Skeletal muscle cell (primary cell): ENCODE measurements around the gene ATP6V1FNB.

DNA sequence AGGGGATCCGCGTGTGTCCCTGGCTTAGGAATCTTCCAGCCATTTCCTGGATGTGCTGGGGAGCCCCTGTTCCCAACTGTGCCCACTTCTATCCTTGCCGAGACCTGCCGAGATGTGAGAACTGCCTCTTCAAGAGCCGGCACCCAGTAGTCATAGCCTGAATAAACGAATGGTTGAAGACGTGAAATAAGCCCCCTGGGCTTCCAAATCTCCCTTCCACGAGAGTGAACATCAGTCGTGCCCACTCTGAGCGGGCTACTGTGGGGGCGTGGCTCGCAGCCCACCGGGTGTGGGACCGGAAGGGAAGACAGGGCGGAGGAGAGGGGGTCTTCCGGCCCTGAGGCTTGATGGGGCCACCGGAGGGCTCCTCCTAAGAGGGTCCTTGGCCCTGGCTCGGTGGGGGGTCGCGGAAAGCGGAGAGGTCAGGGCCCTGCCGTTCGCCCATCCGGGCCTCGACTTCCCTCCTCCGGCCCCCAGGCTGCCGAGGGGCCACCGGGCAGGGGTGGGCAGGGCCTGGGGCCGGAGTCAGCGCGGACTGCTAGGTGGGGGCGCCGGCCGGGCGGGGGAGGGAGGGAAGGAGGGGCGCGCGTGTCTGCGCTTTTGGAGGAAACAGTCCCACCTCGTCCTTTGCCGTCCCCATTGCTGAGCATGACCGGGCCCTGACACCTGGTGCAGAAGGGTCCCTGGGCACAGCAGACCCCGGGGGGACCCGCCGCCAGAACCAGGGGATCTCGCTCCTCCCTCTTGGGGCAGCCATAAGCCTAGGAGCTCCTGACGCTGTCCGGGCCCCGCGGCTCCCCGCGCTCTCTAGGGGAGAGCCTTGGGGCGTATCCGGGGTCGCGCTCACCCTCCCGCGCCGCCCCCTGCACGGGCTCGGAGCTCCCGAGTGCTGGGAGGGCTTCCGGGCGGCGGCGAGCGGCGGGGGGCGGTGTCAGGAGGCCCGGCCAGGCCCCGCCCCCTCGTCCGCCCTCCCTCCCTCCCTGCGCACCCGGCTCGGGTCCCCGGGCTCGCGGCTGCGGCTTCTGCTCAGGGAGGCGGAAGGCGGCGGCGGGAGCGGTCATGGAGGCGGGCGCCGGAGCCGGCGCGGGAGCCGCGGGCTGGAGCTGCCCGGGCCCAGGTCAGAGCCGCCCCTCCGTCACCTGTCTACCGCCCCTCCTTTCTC, 952 bp upstream of the CCDC136 start:
- RRBS = 1% methylated on average over 52 of the region's 97 CpGs

DNA sequence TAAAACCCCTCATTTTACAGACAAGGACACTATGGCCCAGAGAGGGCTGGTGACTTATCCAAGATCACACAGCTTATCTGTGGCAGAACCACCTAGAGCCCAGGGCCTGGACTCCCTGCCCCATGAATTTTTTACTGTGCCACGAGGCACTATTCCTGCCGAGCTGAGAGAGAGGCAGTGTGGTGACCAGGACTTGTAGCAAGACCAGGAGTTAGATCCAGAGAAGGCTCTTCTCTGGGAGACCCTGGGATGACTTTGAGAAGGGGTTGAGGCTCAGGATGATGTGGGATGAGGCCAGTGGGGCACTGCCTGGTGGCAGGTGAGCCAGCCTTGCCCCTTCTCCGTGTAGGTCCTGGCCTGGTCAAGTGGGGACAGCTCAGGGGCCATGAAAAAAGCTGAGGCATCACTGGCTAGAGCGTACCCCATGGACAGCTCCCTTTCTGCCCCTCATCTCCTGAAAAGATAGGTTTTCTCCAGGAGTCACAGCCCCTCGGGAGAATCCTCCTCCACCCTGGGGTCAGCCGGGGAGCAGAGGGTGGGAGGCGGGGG, 5.7 kb downstream of the FLNC start:
- RRBS = no CpG with 5 or more reads among the region's 7 CpGs

- RRBS = 84% methylated on average over 6 of the region's 18 CpGs
Observed at GRCh38 chr7:128843716-128844330, 13.6 kb downstream of the FLNC start.

DNA sequence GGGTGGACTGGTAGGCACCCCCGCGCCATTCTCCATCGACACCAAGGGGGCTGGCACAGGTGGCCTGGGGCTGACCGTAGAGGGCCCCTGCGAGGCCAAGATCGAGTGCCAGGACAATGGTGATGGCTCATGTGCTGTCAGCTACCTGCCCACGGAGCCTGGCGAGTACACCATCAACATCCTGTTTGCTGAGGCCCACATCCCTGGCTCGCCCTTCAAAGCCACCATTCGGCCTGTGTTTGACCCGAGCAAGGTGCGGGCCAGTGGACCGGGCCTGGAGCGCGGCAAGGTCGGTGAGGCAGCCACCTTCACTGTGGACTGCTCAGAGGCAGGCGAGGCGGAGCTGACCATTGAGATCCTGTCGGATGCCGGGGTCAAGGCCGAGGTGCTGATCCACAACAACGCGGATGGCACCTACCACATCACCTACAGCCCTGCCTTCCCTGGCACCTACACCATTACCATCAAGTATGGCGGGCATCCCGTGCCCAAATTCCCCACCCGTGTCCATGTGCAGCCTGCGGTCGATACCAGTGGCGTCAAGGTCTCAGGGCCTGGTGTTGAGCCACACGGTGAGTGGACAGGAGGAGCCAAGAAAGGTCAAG, 14.6 kb downstream of the FLNC start:
- RRBS = no CpG with 5 or more reads among the region's 30 CpGs

GRCh38 chr7:128866317-128866560, at the start of gene ATP6V1FNB:
Gene ATP6V1FNB (plus strand): TSS chr7:128866330.
- RRBS = no CpG with 5 or more reads among the region's 10 CpGs

- RRBS = 56% methylated on average over 3 of the region's 24 CpGs
Observed at GRCh38 chr7:128883578-128884652, 17.8 kb downstream of the ATP6V1FNB start.

- RRBS = no CpG with 5 or more reads among the region's 5 CpGs
Observed at GRCh38 chr7:128892649-128893000, 17.9 kb downstream of the KCP start.

- RRBS = 2% methylated on average over 8 of the region's 23 CpGs
Observed at GRCh38 chr7:128938385-128938815, 673 bp downstream of the IRF5 start.

- RRBS = no CpG with 5 or more reads among the region's 7 CpGs
Observed at GRCh38 chr7:129388648-129389612, 45.3 kb upstream of the STRIP2 start.

DNA sequence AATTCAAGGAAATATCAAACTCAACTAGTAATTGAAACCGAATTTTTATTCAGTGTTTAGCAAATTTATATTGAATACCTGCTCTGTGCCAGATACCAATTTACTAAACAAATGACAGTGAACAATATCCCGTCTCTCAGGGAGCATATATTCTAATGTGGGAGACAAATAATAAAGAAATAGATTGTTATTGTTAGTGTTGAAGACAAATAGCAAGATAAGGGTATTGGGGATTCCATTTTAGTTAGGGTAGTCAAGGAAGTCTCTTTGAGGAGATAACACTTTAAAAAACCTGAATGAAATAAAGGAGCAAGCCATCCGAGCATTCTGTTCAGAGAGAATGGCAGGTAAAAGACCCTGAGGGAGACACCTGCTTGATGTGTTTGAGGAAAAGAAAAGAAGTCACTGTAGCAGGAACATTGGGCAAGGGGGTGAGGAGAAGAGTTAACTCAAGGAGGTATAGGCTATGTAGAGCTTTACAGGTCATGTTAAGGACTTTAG, 16.5 kb upstream of the STRIP2 start:
- RRBS = no CpG with 5 or more reads among the region's 3 CpGs

DNA sequence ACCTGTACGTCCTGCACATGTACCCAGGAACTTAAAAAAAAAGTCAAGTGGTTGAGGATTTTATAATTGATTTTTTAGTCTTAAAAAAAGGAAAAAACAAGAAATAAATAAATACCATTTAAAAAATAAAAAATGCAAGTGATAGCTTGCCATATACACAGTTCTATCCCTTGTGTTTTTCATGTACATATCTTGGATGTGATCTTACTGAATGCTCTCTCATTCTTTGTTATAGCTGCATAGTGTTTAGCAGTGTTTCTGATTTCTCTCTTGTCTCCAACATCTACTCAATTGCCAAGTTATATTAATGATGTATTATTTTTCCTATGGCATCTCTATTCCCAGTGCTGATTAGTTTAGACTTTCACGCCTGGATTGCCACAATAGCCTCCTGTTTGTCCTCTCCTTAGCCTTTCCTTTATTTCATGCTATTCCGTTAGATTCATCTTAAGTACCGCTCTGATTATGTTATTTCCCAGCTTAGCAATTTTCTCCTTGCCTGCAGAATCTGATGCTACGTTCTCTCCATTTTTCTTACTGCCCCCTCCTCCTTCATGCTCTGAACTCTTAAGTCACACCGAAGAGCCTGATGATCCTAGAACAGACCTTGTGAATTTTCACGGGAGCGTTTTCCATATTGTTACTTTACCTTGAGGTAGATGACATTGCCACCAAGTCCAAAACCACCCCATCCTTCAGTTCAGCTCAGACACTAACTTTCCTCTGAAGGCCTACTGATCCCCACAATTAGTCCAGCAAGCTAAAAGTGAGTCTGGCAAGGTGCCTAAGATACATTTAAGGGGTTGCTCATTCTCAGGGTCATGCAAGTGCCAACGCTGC, 6.8 kb upstream of the NRF1 start:
- RRBS = no CpG with 5 or more reads among the region's 9 CpGs

DNA sequence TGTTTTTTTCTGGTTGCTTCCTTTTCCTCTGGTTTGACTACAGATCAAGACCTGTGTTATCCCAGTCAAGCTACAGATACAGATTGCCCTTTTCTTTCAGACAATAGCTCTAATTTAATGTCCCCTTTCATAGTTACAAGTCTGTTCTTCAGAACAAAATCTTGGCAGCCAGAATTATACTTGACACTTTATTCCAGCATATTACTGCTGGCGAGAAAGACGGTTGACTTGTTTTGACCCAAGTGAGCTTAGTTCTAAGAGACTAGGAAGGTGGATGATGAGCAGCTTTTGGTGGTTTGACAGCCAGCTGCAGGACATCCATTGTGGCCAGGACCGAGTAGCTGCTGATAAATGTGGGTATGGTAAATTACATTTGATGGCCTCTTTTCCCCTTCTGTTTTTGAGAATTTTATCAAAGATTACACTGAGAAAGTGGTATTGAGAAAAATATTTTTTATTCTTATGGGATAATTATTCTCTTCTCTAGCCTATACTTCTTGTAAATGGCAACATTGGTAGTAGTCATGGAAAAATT, 26.7 kb downstream of the NRF1 start:
- RRBS = no CpG with 5 or more reads among the region's 3 CpGs

- RRBS = 64% methylated on average over 2 of the region's 11 CpGs
Observed at GRCh38 chr7:129775493-129776044, 164.0 kb downstream of the NRF1 start.

GRCh38 chr7:129781278-129782375, 170.1 kb downstream of the NRF1 start:
- RRBS = 2% methylated on average over 32 of the region's 81 CpGs

DNA sequence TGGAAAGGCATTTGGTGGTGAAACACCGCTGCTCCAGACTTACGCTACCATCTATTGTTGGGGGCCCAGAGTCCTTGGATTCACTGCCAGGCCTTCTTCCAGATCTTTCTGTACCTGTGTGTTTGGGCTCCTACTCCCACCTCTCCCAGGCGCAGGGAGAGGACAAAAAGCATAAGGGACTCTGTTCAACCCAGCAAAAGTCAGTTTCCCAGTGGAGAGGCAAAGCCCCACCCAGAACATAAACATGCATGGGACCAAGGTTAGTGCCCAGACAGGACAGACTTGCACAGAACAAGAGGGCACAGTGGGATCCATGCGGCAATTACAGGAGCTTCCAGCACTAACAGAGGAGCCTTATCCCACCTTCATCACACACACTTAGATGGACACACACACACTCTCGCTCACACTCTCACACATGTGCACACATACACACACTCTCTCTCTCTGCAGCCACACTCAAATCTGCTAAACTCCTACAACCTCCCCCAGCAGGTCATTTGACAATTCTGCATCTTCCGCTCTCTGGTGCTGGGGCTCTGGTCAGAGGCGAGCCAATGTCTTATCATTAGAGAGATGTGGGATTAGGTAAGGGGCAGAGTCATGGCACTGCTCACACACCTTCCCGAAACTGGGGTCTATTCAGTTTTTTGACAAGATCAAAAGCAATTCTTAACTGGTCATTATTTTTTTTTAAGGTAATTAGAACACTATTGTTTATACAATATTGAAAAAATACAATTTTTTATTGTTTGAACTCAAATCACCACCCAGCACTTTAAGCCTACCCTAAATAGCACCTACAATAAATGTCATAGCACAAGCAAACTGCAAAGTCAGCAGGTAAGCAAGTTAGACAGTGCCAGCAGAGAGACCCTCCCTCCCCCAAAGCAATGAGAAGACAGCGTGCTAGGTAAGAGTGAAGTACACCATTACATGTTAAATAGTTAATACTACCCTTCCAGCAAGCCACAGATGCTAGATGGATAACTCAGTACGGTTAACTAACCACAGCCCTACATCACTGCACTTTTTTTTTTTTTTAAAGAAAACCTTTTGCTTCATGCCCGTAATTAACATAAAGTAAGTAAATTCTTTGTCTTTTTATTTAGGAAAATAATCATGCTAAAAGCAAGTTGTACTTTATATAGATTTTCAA, 120.3 kb downstream of the UBE2H start:
- RRBS = no CpG with 5 or more reads among the region's 11 CpGs

DNA sequence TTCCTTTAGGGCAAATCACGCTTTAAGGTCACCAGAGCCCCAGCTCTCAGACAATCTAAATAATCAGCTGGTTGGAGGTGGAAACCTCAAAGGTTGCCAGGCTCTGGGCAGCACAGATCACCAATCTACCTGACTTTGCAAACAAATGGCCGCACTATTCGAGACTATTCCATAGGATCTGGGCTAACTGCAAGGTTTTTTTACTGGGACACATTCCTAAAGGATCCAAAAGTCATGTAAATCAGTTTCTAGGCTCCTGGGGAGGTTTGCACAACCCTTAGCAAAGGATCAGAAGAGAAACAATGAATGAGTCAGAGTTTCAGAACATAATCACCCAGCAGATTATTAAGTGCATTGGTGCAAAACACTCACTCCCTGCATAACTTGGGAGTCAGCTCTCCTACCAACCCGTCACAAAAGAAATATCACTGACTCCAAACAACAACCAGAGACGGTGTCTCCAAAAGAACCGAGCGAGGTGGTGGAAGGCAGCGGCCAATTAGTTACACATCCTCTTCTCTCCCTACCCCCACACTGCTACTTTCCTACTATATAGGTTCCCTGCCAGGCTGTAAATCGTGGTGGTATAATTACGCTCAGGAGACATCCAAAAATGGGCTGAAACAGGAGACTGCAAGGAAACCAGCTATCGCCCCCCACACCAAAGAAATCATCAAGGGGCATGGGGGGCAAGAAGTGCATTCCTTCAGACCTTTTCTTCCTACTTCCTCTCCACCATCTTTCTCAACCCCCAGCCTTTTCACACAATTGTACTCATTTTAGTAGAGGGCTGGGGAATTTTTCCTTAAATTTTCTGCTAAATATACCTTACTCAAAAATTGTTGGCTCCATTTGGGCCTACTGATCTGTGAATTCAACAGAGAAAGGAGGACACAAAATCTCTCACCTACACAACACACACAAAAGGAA, 3.3 kb downstream of the UBE2H start:
- RRBS = no CpG with 5 or more reads among the region's 11 CpGs

DNA sequence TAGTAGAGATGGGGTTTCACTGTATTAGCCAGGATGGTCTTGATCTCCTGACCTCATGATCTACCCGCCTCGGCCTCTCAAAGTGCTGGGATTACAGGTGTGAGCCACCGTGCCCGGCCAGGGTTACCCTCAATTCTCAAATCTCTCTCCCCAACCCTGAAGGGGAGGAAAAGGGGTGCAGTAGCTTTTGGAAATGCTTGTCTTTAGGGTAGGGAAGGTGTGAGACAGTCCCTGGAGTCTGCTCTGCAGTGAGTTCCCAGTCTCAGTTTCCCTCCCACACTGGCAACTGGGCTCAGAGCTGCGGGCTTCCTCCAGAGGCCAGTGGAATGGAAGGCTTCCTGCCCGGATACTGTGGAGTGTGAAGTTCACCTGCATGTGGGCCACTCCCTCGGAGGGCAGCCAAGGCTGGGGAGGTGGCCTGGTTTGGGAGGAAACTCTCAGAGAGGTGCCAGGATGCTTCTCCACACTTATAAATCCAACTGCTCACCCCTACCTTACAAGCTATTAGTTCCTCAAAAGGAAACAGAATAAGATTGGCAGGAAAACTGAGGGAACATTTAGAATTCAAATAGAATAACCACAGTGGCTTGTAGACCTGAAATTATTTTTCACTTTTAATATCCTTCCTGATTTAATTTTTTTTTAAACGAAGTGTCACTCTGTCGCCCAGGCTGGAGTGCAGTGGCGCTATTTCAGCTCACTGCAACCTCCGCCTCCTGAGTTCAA, 18.0 kb upstream of the UBE2H start:
- RRBS = no CpG with 5 or more reads among the region's 11 CpGs

- RRBS = no CpG with 5 or more reads among the region's 14 CpGs
Observed at GRCh38 chr7:130008600-130009462, 42.3 kb downstream of the ZC3HC1 start.

- RRBS = no CpG with 5 or more reads among the region's 3 CpGs
Observed at GRCh38 chr7:130112646-130113269, 42.4 kb downstream of the KLHDC10 start.